H7 (cell line): Measurements from ENCODE around the gene POTEI.

DNA sequence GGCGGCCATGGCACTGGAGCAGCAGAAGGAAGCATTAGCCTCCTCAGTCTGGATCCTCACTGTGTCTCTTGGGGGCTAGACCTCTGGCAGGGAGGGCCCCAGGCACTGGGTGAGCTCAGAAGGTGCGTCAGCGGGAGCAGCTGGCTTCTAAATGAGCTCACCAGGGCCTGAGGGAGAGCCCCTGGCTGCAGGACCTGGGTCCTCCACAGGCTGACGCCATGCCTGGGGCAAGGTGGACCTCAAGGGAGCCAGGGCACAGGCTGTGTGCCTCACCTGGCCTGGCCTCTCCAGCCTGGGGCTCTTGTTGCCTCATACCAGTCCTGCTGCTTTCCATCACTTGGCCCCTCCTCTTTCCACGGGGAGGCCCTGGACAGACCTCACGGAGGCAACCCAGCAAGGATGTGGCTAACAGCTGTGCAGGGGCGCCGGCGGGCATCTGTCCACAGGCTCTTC is 27.2 kb downstream of the HS6ST1 start:
- RAMPAGE, long total RNA, result no peak

DNA sequence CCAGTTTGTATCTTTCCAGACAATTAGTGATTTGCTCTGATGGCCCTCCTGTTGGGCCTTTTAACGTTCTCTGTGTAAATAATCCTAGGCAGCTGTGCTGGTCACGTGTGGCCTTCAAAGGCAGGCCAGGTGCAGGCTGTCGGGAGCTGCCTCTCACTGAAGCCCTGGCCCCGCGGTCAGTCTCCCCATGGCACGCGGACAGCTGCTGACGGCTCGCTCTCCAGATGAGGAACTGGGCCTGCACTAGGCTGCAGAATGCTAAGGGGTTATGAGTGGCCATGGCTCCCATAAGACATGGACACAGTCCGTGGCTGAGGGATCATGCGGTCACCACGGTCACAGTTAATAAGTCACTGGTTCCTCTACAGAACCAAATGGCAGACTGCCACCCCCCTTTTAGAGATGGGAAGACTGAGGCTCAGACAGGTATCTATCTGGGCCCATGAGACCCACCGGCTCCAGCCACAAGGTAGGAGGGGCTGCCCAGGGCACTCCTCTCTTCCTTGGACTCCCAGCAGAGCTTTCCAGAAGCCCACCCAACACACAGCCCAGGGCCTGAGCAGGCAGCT is 9.0 kb downstream of the HS6ST1 start:
- RAMPAGE, long total RNA, result no peak

- RAMPAGE, long total RNA, result no peak
Observed at GRCh38 chr2:128595668-128596206, 277.1 kb upstream of the HS6ST1 start.

DNA sequence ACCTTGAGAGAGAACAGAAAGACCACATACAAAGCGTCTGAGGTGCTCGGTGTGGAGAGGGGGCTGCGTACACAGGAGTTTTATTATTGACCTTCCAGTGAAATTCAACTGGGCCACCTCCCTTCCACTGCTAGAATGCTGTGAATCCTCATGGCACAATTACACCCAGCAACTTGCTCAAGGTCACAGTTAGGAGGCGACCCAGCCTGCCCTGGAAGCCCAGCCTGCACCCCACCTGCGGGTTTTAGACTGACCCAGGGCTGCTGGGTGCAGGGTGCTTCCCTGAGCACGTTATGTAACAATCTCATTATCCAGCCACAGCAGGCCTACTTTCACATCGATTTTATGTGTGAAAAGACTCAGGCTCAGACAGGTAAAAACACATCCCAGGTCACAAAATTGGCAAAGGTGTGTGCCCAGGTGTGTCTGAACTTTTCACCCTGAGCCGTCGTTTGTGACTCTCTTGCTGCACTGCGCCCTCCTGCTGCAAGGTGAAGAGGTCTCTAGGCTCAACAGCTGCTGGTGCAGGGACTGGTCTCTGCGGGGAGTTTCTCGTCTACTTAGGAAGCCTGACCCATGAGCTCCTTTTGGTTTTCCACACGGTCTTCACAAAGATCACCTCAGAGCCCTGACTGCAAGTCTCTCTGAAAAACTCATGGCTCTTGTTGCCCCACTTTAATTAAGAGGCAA is 668.2 kb upstream of the HS6ST1 start:
- RAMPAGE, long total RNA, result no peak

DNA sequence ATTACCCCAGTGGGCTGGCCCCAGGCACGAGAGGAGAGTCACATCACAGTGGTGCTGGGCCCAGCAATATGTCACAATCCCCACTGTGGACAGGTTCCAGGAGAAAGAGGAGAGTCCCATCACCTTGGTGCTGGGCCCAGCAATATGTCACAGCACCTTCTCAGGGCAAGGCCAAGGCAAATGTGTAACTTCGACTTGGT is 736.2 kb upstream of the RAB6C start:
- RAMPAGE, long total RNA, result no peak

- RAMPAGE, long total RNA, result no peak
Observed at GRCh38 chr2:129933372-129933820, 46.1 kb upstream of the RAB6C start.

GRCh38 chr2:130154886-130155508 is 10.1 kb upstream of the CCDC74B start:
- RAMPAGE, long total RNA, result no peak

DNA sequence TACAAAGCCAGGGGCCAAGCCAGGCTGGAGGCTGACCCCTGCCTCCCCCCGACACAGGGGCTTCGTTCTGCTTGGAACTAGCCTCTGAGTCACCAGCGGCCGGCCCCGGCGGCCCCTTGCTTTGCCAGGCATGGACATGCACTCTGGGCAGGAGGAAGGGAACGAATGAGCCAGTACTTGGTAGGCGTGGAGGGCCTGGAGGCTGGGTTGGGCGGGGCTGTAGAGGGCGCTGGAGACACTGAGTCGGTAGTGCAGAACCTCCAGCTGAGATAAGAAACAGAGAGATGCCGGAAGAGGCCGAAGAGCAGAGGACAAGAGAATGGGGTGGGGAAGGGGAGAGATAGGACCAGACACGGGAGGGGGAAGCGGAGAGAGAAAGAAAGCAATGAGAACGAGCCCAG is 16.1 kb upstream of the CCDC74B start:
- RAMPAGE, long total RNA, result no peak

DNA sequence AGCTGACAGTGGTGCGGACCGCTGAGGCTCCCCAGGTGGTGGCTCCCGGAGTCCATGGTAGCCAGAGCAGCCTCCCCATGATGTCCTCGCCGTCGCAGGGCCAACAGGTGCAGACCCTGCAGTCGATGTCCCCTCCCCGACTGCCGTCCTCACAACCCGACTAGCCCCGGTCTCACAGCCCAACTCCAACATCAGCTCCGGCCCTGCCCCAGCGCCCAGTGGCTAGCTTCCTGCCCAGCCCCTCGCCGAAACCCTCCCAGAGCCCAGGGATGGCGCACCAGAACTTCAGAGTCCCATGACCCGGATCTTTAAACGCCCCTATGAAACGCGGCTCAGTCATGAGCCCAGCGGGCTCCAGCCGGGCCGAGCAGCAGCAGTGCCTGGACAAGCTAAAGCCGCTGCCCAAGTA is 53.7 kb upstream of the TUBA3E start:
- RAMPAGE, long total RNA, result no peak

- RAMPAGE, long total RNA, result no peak
Observed at GRCh38 chr2:130390392-130390868, 34.6 kb downstream of the PTPN18 start.

DNA sequence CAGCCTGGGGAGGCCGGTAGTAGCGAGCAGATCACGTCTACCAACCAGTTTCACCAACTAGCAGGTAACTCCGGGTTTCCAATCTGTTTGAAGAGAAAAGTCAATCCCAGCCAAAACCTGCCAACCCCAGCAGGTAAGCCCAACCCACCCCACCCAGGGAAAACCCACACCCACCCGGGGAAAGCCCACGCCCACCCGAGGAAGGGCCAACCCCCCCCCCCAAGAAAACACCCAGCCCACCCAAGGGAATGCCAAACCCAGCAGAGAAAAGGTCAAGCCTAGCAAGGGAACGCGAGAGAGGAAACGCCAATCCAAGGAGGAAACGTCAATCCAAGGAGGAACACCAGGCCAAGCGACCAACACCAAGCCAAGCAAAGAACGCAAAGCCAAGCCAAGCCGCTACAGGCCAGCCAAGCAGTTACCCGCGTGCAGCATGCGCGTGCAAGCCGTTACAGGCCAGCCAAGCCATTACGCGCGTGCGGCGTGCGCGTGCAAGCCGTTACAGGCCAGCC is at the start of gene POTEI:
Gene POTEI (minus strand): TSS at position 83 of the 512 bp plus-strand sequence.
- RAMPAGE, long total RNA, result no peak

DNA sequence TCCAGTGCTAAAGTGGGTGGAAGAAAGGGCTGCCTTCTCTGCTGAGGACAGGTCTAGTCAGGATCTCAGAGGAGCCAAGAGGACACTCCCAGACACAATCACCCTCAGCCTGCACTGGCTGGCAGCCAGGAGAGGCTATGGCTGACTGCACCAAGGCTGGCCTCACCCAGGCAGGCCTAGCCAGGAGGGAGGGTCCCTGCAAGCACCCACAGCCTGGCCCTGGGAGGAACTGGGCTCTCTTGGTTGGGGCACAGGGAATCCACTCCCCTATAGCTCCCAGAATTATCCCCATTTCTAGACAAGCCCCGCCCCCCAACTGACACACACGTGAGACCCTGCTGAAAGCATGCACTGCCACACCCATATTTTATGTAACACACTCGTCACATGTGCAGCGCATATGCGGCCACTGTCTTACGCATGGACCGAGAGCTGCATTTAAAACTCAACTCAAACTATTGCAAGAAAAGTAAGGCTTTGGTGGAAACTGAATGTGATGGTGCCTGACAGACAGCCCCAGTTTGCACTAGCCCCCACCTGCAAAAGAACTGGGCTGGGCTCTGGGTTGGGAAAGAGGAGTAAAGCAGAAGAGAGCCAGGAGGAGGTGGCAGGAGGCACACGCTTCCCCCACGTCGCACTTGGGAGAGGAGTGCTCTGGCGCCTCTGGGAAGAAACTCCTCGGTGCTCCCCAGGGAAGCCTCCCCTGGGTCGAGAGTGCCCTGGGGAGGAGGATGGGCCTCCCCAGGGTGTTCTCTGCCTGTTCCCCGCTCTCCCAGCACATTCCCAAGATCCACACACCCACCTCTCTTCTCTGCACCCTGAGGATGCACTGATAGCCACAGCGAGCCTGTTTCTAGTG is 28.9 kb upstream of the ARHGEF4 start:
- RAMPAGE, long total RNA, result no peak

GRCh38 chr2:130991848-130992206 is 101.4 kb downstream of the FAM168B start:
- RAMPAGE, long total RNA, result no peak

GRCh38 chr2:131045886-131046299 is 47.4 kb downstream of the FAM168B start:
- RAMPAGE, long total RNA, result no peak

- RAMPAGE, long total RNA, result no peak
Observed at GRCh38 chr2:131424743-131425706, 50.9 kb upstream of the TUBA3D start.

DNA sequence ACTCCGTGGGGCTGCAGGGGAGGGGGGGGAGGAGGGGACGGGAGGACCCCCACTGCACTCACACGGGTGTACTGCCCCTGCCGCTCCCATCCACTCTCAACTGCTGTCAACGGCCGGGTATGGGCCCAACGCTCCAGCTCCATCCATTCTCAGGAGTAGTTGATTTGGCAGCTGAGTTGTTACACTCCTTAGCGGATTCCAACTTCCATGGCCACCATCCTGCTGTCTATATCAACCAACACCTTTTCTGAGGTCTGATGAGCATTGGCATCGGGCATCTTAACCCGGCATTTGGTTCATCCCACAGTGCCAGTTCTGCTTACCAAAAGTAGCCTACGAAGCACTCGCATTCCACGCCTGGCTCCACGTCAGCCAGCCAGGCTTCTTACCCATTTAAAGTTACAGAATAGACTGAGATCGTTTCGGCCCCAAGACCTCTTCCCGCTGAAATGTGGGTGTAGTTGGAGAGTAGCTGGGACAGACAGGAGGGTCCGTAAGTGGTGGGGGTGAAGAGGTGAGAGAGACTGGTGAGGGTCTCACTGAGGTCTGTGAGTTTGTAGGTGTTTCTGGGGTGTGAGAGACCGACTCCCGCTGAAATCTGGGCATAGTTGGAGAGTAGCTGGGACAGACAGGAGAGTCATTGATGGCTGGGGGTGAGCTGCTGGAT is 119.6 kb upstream of the ANKRD30BL start:
- RAMPAGE, long total RNA, result no peak

DNA sequence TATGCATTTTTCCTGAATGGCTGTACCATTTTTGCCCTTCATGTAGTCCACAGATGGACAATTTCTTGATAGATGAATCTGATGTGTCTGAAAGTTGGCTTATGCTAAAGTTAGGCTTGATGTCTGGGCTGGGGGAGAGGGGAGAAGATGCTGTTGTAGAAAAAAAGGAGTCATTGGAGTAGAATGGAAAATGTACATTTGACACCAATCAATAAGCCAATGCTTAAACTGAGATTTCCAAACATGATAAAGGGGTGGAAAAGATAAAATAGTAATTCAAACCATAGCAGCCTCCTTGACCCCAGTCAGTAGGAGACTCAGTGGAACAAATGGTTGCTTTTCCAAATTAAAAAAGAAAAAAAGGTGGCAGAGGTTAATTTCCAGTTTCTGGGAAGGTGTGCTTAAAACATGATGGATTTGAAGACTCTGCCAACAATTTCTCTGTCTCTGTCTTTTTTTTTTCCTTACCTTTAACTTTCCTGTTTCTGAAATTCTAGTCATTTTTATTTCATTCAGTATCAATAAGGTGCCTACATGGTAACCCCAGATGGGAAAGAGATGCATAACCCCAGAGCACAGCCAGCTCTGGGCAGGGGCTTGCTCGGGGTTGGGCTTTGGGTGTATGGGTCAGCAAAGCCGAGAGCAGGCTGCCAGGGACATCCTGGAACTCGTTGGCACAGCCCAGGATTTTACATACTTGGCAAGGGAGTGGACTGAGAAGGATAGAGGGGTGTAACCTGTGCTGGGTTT is 43.8 kb downstream of the GPR39 start:
- RAMPAGE, long total RNA, result no peak

DNA sequence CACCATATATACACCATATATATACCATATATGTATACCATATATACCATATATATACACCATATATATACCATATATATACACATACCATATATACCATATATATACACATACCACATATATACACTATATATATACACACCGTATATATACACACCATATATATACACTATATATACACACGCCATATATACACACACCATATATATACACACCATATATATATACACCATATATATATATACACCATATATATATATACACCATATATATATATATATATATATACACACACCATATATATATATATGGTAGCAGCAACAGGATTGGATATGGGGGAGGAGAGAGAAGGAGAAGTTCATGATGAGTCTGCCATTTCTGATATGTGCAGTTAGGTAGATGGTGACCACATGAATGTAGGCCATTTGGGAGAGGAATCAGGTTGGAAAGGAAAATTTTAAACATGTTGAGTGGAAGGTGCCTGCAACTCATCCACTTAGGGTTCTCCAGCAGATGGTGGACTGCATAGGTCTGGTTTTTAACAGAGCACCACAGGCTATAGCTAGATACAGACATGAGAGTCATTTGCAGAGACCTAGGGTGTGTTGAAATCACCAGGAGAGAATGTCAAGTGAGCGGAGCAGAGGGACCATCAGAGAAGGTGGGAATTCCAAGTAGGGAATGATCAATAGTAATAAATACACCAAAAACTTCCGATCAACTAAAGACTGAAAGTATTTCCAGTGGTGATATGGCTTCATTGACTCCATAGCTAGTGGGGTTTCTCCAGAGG is 76.8 kb downstream of the GPR39 start:
- RAMPAGE, long total RNA, result no peak

DNA sequence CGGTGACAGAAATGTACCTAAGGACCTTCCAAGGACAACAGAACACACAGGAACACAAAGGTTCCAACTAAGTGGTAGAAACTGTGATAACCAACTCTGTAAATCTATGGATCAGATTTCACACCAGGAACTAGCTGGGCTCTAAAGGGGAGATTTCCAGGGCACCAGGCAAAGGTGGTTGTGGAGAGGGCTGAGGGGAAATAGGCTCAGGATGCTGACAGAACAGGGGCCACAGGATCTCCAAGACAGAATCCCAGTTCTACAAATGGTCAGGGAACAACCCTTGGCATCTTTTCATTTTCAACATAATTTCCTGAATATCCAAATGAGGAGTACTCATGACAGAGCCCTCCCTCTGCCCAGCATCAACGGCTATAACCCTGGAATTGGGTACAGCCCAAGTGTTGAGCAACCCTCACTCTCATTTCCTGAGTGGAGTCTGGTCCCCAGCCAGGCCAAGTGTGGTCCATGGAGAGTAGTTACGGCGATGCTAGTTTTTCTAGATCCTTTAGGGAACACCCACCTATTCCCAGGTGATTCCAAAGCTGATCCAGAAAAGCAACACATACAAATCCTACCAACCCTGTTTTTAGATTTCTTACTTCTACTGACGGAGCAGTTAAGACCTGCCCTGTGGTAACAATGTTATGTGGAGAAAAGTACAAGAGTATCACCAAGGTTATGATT is 78.3 kb downstream of the NCKAP5 start:
- RAMPAGE, long total RNA, result no peak

GRCh38 chr2:133780237-133780479 is 211.9 kb upstream of the NCKAP5 start:
- RAMPAGE, long total RNA, result no peak